Astrocyte (in vitro differentiated cells and primary cell): ENCODE data around the gene IL18RAP.

DNA sequence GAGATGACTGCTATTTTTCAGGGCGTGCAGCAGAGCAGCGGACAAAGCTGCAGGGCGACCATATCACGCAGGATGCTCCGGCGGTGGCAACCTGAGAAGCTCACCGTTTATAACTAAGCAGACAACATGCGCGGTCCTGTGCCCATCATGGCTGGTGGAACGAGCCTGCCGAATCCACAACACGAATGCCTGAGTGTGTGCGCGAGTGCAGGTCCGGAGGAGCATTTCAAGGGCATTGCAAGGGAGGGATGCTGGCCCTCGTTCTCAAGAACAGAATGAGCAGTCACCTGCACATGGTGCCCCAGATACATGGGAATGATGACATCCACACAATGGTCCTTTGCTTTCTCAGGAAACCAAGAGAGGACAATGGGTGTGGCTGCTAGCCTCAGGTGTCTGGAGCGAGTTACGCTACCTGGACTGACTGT lies 39.9 kb downstream of the TBC1D8 start:
- PRO-cap: no peak
- RRBS, 2 experiments: no CpG with 5 or more reads among the region's 18 CpGs

DNA sequence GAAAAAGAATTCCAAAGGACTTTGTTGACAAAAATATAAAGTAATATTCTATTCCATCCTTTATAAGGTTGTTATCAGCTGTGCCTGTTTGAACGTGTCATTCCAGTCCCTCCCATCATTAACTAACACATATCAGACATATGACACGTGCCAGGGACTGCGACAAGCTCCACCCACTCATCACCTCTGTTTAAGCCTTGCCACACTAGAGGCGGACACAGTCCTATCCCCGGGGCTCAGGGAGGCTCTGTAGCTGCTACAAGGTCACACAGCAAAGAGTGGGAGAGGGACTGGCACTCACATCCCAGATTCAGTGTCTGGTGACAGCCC lies 30.0 kb downstream of the TBC1D8 start:
- PRO-cap: no peak
- RRBS, 2 experiments: no CpG with 5 or more reads among the region's 5 CpGs

DNA sequence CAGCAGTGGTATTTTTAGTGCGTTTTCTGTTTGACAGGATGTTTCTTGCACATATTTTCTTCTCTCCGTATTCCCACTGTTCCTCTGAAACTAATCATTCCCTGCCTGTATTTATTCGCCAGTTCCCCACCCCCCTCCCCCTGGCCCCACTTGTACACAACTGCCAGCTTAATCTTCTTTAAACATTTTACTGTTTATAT lies 41.7 kb upstream of the MAP4K4 start:
- PRO-cap: no peak
- RRBS, 2 experiments: no CpG with 5 or more reads among the region's 3 CpGs

GRCh38 chr2:101698374-101698828 lies 894 bp downstream of the MAP4K4 start:
- PRO-cap: no peak
- RRBS, 2 experiments: no CpG with 5 or more reads among the region's 10 CpGs

DNA sequence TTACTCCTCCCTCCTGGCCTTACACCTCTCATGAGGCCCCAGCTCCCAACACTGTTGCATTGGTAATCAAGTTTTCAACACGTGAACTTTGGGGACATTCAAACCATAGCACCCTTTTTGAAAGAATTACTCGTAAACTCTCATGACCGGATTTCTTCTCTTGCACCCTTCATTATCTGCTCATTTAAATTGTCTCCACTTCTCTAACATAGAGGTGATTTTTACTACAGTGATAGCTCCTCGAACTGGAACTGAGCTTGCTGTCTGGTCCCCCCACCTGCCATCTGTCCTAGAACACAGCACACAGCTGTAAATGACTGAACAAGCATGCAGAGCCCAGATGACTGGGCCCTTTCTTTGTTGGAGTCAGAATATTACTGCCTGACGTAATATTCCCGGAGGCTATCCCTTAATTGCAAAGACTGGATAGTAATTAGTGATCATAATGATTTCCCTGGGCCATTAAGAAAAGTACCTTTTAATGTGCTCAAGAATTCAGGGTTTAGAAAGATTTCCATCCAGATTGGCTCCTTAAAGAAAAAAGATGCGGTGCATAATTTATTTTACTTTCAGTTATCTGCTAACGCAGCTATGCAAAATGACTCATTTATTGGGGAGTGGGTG lies 84.2 kb downstream of the MAP4K4 start:
- PRO-cap: no peak
- RRBS, 2 experiments: no CpG with 5 or more reads among the region's 8 CpGs

DNA sequence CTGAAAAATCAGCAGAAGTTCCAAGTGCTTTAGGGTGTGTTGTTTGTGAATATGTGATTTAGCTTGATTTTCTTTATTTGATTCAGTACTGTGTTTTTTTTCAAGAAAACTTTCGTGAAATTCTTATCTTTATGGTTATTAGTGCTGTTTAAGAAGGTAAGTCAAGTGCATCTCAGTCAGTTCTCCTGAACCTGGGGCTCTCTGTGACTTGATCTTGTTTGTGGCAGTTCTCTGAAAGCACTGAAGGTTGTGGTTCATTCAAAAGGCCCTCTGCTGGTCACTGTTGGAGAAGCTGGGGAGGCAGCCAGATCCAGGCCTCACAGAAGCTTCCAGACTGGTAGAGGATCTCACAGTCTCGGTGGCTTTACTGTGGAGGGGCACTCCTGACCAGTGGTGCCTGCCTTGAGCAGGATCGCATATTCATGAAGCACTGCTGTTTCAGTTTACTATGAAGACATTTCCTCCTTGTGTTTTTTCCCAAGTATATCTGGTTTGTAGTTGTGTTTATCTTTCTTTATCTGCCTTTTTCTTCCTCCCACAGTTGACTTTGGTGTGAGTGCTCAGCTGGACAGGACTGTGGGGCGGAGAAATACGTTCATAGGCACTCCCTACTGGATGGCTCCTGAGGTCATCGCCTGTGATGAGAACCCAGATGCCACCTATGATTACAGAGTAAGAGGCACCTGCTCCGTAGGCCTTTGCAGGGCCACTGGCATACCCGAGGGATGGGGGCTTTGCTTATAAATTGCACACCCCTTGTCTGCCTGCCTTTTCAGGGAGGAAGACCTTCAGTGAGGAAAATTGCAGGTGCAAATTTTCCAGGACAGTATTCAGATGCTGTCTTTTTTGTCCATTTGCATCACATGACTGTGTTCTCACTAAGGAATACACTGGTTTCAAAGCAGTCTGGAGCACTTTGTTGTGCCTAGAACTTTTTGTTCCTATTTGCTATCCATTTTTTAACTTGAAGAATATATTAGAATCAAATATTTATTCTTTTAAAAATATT lies 134.0 kb downstream of the MAP4K4 start:
- PRO-cap: no peak
- RRBS, 2 experiments: no CpG with 5 or more reads among the region's 8 CpGs

DNA sequence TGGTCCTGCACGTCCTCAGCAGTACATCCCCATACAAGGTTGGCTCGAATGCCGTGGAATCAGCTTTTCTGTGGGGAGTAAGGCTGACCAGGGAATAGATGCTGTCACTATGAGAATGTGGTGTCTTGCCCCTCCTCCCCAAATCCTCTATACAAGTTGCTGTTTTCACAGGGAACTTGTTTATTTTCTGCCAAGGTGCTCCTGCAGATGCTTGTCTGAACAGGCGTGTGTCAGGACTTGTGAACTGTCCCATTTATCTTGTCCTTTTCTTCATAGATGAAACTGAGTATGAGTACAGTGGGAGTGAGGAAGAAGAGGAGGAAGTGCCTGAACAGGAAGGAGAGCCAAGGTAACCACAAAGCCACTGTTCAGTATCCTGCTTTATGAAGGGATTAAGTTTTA lies 144.8 kb downstream of the MAP4K4 start:
- PRO-cap: no peak
- RRBS, 2 experiments: no CpG with 5 or more reads among the region's 4 CpGs

GRCh38 chr2:102006392-102006633 lies 14.6 kb downstream of the IL1R2 start:
- PRO-cap: no peak
- RRBS, 2 experiments: no CpG with 5 or more reads among the region's 5 CpGs

- PRO-cap: no peak
- RRBS, 2 experiments: no CpG with 5 or more reads among the region's 5 CpGs
Observed at GRCh38 chr2:102055439-102055998, 63.8 kb downstream of the IL1R2 start.

DNA sequence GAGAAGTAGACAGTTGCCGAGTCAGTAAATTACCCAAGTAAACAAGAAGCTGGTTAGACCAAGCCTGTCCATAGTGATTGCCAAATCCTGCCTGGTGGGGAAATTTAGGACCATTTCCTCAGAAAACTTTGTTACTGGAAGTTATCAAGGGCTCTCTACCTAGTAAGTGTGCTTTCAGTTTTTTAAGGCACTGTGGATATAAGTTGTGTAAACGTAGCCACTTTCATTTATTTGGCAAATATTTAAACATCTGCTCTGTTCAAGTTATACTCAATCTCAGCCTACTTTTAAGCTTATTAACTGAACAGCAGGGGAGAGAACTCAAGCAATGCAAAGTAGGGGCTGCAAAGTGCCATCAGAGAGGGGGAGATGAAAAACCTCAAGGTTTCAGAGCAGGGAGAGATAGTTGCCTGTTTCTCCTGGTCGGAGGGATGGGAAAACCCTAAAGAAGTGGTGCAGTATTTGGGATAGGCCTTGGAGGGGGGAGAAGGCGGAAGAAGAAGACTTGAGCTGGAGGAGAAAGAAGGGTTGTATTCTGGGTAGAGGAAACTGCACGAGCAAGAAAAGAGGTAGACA lies 27.2 kb upstream of the IL1R1 start:
- PRO-cap: no peak
- RRBS, 2 experiments: no CpG with 5 or more reads among the region's 5 CpGs

- PRO-cap: no peak
- RRBS, 2 experiments: no CpG with 5 or more reads among the region's 8 CpGs
Observed at GRCh38 chr2:102151417-102152034, 9.0 kb downstream of the IL1R1 start.

DNA sequence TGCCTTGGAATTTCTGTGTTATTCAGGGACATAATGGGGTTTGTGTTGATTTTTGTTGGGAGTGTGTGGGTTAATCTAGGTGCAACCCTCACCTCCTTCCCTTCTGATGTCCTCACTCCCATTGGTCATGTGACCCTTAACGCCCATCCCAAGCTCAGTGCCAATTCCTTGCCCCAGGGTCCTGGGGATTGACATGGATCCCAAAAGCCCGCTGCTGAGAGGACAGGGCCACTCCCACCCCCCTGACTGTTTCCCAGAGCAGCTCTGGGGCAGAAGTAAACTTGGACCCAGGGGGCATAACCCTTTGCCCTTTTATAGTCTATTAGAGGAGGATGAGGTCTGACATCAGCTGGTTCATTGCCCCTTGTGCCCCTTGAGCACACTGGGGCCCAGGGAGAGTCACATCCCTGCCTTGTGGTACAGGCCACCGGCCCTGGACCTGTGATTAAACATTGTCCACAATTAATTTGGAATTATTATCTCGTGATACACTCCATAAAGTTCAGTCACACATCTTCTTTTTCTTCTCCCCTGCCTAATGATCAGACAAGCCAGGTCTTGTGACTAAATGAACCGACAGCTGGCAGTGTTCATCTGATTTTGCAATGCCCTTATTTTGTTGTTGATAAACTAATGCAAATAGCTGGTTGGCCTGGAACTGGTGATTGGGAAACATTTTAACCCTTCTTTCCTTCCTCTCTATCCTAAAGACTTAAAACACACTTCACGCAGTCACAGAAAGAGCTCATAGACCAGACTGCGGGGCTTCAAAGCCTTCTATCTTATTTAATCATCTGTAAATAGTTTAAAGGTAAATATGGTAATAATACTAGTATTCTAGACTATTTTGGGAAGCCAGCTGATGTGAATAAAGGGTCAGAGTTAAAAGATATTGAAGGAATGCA lies 13.1 kb downstream of the IL1R1 start:
- PRO-cap: no peak
- RRBS, 2 experiments: no CpG with 5 or more reads among the region's 7 CpGs

- PRO-cap: no peak
- RRBS, 2 experiments: no CpG with 5 or more reads among the region's 11 CpGs
Observed at GRCh38 chr2:102177760-102178685, 8.8 kb upstream of the IL1RL2 start.

GRCh38 chr2:102422820-102423517 lies at the start of gene IL18RAP:
Gene IL18RAP (plus strand): TSS chr2:102423160.
- PRO-cap: no peak
- RRBS, 2 experiments: no CpG with 5 or more reads among the region's 4 CpGs

DNA sequence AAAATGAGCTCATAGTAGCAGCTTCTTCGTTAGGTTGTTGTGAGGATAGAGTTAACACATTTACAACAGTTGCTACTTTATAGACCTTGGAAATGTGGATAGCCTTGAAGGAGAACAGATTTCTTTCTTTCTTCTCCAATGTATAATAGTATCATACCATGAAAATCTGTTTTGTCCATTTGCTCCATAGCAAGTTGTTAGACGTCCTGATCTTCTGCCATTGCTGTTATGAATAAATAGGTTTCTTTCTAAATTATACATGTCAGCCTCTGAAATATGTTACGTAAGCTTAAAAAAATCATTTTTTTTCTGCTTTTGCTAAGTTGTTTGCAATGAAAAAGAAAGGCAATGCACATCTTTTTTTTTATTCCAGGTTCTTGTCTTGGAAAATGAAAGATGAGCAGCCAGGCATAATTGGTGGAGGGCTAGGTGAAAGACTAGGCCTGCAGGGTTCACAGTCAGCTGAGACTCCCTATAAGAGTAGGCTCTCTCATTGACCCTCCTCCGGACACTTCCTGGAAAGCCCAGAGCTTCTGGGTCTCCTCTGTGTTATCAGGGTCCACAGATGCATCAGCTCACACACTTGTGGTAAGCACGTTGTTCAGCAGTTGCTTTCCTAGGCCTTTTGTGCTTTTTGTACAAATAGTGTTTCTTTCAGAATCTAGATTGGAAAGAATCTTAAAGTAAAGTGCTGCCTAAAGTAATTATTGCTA lies 15.2 kb downstream of the SLC9A2 start:
- PRO-cap: no peak
- RRBS, 2 experiments: no CpG with 5 or more reads among the region's 5 CpGs

DNA sequence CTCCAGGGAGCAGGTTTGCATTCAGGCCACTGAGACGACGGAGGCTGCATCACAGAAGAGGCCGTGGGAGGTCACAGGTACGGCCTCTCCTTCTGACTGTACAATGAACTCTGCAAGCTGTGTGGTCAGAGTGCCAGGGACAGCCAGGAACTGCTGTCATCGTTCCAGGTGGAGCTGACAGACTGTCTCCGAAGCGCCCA lies 149.2 kb upstream of the POU3F3 start:
- PRO-cap: no peak
- RRBS, 2 experiments: no CpG with 5 or more reads among the region's 7 CpGs

DNA sequence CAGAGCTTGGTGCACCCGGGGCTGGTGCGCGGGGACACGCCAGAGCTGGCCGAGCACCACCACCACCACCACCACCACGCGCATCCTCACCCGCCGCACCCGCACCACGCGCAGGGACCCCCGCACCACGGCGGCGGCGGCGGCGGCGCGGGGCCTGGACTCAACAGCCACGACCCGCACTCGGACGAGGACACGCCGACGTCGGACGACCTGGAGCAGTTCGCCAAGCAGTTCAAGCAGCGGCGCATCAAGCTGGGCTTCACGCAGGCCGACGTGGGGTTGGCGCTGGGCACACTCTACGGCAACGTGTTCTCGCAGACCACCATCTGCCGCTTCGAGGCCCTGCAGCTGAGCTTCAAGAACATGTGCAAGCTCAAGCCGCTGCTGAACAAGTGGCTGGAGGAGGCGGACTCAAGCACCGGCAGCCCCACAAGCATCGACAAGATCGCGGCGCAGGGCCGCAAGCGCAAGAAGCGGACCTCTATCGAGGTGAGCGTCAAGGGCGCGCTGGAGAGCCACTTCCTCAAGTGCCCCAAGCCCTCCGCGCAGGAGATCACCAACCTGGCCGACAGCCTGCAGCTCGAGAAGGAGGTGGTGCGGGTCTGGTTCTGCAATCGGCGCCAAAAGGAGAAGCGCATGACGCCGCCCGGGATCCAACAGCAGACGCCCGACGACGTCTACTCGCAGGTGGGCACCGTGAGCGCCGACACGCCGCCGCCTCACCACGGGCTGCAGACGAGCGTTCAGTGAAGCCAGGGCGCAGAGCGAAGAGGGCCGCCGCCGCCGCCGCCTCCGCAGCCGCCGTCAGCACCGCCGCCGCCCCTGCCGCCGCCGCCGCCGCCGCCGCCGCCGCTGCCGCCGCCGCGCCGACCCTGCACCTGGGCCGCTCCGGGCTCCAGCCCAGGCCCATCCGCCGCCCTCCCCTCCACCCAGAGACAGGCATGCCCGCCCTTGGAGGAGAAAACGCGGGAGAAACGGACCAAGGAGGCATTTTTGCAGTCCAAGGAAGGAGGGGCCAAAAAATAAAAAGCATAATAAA lies 2.7 kb downstream of the POU3F3 start:
- PRO-cap: no peak
- RRBS, 2 experiments: 33 to 47% methylated on average over 3 to 4 of the region's 116 CpGs

DNA sequence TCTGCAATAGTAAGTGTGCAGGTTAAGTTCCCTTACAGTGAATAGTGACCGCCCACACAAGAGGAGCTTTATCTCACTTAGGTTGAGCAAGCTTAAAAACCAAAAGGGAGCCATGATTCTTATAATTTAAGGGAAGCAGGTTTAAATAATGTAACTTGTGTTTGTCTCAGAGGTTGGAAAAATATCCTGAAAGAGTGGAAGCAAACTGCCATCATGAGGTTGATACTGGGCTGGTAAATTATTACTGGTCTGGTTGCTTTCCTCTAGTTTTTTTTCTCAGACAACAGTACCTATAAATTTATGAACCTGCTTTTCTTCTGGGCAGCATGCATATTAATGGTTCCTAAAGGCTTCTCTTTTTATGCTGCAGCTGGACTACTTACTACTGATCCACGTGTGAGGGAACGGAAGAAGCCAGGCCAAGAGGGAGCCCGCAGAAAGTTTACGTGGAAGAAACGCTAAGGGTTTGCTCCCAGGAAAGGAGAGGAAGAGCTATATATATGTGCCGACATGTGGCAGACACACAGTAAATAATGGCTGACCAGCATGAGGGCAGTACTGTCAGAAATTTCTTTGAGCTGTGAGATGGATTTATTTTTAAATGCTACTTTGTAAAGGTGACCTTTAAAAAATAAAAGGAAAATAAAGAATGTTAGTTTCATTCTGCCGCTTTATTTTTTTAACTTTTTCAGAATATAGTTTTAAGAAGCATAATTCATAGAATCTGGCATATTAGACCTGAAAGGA lies 61.6 kb downstream of the MRPS9 start:
- PRO-cap: no peak
- RRBS, 2 experiments: no CpG with 5 or more reads among the region's 8 CpGs

GRCh38 chr2:105393243-105393710 lies 5.6 kb downstream of the FHL2 start:
- PRO-cap: no peak
- RRBS, 2 experiments: no CpG with 5 or more reads among the region's 8 CpGs

DNA sequence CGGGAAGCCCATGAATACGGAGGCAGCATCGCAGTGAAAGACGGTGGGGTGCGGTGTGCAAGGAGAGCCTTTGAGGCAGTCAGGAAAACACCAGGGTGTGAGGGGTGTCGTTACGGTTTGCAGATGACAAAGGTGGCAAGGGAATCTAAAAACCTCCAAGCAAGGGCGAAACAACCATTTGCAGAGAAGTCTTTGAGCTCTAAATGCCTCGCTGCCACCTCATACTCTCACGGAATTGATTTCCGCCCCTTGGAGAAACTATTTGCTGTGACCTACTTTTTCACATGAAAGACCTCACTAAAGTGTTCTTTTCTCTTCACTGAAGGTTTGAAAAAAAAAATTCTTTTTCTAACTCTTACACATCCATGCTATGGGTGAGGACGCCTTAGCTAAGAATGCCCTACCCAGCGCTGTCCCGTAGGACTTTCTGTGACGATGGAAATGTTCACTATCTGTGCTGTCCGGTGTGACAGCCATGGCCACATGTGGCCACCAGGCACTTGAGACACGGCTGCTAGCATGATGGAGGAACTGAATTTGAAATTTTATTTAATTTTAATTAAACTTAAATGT lies 169.4 kb upstream of the FHL2 start:
- PRO-cap: no peak
- RRBS, 2 experiments: no CpG with 5 or more reads among the region's 17 CpGs